Skeletal muscle satellite cell (primary cell): ENCODE measurements around the genes USP17L5 and SLC2A9.

DNA sequence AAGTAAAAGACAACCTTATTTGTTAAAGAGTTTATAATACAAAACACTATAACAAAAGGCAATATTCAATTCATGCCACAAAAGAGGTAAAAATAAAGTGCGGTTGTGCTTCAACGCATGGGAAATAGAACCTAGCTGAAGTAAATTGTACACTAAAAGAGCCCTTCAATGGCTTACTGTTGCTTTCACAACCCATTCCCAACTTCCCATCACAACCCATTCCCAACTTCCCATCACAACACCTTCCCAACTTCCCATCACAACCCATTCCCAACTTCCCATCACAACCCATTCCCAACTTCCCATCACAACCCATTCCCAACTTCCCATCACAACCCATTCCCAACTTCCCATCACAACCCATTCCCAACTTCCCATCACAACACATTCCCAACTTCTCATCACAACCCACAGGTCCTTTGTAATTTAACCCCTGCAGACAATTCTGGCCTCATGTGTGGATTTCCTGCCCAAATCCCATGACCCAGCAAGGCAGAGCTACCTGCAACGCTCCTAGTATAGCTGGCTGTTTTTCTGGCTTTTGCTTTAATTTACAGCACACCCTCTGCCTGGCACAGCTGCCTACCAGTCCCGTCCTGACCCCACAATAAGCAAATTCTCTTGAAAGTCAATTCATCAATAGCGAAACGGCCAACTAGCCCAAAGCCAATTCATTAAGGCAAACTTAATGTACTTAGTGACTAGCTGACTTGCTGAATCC is 75.7 kb downstream of the AFAP1 start:
- CAGE, long polyA plus RNA = no peak

GRCh38 chr4:8094885-8095557 is 63.6 kb downstream of the ABLIM2 start:
- CAGE, long polyA plus RNA = no peak

GRCh38 chr4:8127970-8129051 is 30.3 kb downstream of the ABLIM2 start:
- CAGE, long polyA plus RNA = no peak

- CAGE, long polyA plus RNA = no peak
Observed at GRCh38 chr4:8133919-8134544, 24.6 kb downstream of the ABLIM2 start.

DNA sequence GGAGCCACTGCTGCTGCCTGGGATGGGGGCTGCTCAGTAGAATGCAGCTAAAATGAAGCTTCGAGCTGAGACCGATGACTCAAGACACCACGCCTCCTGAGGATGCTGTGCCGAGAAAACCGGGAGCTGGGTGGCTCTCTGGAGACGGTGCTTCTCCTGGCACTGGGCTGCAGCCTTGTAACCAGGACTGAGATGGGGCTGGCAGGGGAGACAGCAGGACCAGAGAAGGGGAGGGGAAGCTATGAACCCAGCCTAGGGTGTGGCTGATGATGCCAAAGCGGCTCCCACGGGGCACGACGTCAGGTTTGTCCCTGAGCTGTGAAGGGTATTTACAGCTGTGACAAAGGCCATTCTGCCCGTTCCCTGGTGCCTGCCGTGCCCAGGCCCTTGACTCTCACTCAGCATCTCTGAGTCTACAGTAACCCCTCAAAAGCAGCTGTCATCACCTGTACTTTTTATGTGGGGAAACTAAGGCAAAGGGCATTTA is 8.0 kb downstream of the ABLIM2 start:
- CAGE, long polyA plus RNA = no peak

DNA sequence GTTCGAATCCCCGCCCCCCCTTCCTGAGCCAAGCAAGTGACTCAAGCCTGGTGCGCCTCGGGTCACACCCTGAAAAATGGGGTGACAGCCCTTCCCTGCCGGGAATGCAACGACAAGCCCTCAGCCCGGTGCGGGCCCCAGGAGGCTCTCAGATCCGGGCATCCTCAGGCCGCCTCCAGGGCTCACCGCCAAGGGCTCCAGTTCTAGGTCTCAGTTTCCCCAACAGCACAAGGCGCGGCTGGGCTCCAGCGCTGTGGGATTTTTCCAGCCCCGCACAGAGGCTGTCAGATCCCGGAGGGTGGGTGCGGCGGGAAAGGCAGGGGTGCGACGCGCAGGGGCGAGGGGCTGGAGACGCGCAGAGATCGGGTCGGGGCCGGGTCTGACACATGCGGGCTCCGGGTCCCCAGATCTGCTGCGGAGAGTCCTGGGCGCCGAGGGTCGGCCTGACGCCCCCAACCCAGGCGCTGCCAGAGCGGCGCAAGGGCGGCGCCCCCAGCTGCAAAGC is 792 bp downstream of the ABLIM2 start:
- CAGE, long polyA plus RNA = no peak

DNA sequence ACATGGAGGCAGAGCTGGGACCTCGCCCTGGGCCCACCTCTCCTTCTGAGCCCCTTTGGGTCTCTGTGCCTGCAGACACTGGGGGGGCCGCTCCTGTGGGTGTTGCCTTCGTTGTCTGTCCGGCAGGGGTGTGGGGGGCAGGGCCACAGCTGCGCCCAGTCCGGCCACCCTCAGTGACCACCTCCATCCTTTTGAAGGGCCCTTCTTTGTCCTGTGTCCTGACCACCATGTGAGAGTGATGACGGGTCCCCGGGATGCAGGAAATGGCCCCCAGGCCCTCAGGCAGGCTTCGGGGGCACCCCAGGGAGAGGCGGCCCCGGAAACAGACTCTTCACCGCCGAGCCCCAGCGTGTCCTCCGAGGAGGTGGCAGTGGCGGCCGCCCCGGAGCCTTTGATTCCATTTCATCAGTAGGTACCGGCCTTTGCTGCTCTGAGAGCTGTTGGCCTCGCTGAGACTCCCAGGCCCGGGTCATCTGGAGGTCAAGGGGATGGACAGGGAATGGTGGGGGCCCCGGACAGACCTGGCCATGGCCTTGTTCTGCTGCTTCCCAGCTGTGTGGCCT is 17.8 kb downstream of the SH3TC1 start:
- CAGE, long polyA plus RNA = no peak

GRCh38 chr4:8222664-8223610 is 23.8 kb downstream of the SH3TC1 start:
- CAGE, long polyA plus RNA = no peak

GRCh38 chr4:8254099-8254596 is 15.4 kb upstream of the HTRA3 start:
- CAGE, long polyA plus RNA = no peak

DNA sequence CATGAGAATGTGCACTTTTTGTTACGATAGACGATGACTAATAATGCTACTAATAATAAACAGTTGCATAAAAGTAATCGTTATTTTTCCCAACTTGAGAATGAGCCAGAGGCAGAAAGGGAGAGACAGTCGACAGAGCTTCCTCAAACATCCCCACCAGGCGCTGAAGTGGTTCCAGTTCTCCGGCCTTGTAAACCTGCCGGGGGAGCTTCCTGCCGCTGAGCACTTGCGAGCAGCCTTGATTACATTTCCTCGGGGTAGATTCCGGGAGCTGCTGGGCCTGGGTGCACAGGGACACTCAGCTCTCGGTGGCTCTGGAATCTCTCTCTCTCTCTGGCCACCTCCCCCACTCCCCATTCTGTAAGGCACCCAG is 8.8 kb upstream of the HTRA3 start:
- CAGE, long polyA plus RNA = no peak

DNA sequence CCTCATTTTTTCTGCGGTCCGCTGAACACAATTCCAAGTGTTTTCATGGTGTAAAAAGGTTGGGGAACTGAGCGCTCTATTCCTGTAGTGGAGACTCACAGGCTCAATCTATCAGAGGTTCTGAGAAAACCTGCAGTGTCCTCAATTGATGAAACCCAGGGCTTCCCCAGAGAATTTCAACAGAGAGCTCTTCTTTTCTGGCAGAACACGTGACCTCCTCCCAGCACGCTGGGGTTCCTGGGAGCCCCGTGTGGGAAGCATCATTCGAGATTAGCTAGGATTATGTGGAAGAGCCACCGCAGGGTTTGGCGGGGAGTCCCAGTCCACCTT is 1.6 kb downstream of the HTRA3 start:
- CAGE, long polyA plus RNA = no peak

GRCh38 chr4:8330737-8331279 is 61.3 kb downstream of the HTRA3 start:
- CAGE, long polyA plus RNA = no peak

- CAGE, long polyA plus RNA = no peak
Observed at GRCh38 chr4:8384712-8385140, 55.8 kb downstream of the ACOX3 start.

- CAGE, long polyA plus RNA = no peak
Observed at GRCh38 chr4:8607305-8607747, 14.8 kb downstream of the CPZ start.

- CAGE, long polyA plus RNA = no peak
Observed at GRCh38 chr4:8860625-8861845, 10.6 kb downstream of the HMX1 start.

DNA sequence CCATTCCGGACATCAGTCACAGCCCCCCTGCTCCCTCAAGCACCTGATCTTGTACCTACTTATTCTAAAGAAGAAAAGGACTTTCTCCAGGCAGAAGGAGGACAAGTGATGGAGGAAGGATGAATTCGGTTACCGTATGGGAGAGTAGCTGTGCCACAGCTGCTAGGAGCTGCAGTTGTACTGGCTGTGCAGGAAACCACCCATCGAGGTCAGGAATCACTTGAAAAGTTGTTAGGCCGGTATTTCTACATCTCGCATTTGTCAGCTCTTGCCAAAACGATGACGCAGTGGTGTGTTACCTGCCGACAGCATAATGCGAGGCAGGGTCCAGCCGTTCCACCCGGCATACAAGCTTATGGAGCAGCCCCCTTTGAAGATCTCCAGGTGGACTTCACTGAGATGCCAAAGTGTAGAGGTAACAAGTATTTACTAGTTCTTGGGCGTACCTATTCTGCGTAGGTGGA is 67.8 kb upstream of the FAM90A26 start:
- CAGE, long polyA plus RNA = no peak

DNA sequence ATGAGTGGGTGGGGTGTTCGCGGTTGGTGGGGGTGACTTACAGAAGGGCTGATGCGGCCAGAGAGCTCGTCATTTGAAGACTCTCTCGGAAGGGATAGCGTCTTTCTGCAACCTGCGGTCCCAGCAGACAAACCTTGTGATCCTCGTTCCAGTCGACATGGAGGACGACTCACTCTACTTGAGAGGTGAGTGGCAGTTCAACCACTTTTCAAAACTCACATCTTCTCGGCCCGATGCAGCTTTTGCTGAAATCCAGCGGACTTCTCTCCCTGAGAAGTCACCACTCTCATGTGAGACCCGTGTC is at the start of gene USP17L5:
Gene USP17L5, plus strand, starts transcription at position 158 of the 304 bp plus-strand sequence.
- CAGE, long polyA plus RNA = no peak

GRCh38 chr4:9381159-9381500 is 18.2 kb downstream of the USP17L30 start:
- CAGE, long polyA plus RNA = no peak

DNA sequence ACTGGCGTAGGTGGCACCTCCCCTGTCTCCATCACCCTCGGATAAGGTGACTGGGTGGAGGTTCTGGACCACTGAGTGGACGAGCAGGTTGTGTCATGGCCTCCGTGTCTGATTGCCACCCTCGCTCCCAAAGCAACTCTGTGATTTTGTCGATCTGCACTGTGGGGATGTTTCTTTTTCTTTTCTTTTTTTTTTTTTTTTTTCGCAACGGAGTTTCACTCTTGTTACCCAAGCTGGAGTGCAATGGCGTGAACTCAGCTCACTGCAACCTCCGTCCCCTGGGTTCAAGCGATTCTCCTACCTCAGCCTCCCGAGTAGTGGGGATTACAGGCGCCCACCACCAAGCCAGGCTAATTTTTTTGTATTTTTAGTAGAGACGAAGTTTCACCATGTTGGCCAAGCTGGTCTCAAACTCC is 56.2 kb downstream of the DEFB131A start:
- CAGE, long polyA plus RNA = no peak

- CAGE, long polyA plus RNA = start-site peak on the minus strand at chr4:10021515-10021548, 5 and 5 reads in 2 replicates
Observed at GRCh38 chr4:10021327-10021851, at the start of gene SLC2A9. Gene SLC2A9 (minus strand): TSS chr4:10021497.